Ishikawa (cell line): ENCODE measurements around a stretch of chr3.

GRCh38 chr3:38457411-38458140 lies 3.9 kb downstream of the ACVR2B start:
- RRBS: no CpG with 5 or more reads among the region's 5 CpGs

GRCh38 chr3:38506694-38507673 lies 10.8 kb downstream of the EXOG start:
- RRBS: no CpG with 5 or more reads among the region's 8 CpGs

DNA sequence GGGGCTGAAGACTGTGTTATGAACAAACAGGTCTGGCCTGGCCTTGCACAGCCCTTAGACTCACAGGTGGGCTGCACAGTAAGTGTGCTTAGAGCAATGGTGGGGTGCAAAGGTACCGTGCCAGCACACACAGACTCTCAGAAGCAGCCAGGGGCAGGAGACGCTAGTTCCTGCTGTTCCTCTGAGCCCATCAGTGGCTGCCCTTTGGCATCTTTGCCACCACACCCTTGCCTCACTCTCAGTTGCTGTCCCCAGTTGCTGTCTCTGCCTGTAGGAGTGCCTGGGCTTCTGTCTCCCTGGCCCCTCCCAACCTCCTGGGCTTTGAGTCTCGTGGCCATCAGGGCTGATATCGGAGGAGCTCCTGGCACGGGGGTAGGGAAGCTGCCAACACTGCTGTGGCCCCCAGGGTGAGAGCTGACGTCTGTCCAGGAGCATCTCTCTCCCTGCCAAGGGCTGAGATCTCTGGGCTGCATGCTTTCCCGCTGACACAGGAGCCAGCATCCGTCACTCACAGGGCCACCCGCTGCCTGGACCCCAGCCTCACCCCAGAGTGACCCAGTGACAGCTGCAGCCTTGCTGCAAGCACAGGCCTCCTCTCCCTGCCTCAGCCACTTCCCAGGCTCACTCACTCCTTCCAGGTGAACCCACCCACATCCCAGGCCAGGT lies 47.4 kb downstream of the EXOG start:
- RRBS: no CpG with 5 or more reads among the region's 9 CpGs

- RRBS: no CpG with 5 or more reads among the region's 5 CpGs
Measured at GRCh38 chr3:38614865-38615376, 34.6 kb downstream of the SCN5A start.

GRCh38 chr3:39093674-39094131 lies 13.7 kb downstream of the GORASP1 start:
- RRBS: no CpG with 5 or more reads among the region's 2 CpGs

GRCh38 chr3:39144671-39145615 lies 8.4 kb downstream of the CSRNP1 start:
- RRBS: no CpG with 5 or more reads among the region's 26 CpGs

GRCh38 chr3:39150095-39150872 lies 3.1 kb downstream of the CSRNP1 start:
- RRBS: no CpG with 5 or more reads among the region's 6 CpGs

DNA sequence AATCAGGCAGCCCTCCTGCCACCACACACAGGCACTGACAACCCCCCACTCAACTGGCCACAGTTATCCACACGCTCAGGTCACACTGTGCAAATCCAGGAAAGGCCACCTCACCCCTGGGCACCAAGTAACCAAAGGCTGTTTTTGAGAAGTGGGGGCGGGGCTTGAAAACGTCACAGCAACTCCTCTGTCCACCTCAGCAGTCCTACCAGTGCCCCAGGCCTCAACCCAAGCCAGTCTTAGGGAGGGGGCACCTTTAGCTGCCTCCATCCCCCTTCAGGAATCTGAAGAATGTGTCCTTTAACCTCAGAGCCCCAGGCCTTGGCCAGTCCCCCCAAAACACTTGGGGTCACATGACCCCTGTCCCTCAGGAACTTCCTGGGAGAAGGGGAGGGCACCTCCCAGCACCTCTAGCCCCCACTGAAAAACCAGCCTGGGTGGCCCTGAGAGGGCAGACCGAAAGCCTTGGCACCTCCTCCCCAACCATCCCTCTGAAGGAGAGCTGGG lies 2.0 kb downstream of the CSRNP1 start:
- RRBS: no CpG with 5 or more reads among the region's 4 CpGs

- RRBS: no CpG with 5 or more reads among the region's 2 CpGs
Measured at GRCh38 chr3:39167094-39167716, 13.8 kb upstream of the CSRNP1 start.

DNA sequence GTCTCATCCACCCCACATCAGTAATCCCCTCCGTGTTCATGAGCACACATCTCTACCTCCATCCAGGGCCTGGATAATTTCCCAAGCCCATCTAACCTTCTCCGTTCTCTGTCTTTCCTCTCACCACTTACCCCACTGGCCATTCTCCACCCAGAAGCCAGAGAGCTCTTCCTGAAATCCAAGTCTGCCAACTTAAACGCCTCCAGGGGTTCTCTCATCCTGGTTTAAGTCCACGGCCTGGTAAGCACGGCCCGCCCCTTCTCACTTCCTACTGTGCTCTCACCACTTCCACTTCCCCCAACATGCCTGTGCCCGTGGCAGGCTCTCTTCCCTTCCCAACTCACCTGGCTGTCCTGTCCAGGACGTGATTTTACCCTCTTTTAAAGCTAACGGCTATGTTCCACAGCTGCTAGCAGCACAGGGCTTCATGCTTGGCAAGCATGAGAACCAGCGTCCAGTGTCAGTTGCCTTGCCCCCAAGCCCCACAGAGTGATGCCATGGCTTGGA lies 1.7 kb upstream of the CX3CR1 start:
- RRBS: no CpG with 5 or more reads among the region's 10 CpGs

DNA sequence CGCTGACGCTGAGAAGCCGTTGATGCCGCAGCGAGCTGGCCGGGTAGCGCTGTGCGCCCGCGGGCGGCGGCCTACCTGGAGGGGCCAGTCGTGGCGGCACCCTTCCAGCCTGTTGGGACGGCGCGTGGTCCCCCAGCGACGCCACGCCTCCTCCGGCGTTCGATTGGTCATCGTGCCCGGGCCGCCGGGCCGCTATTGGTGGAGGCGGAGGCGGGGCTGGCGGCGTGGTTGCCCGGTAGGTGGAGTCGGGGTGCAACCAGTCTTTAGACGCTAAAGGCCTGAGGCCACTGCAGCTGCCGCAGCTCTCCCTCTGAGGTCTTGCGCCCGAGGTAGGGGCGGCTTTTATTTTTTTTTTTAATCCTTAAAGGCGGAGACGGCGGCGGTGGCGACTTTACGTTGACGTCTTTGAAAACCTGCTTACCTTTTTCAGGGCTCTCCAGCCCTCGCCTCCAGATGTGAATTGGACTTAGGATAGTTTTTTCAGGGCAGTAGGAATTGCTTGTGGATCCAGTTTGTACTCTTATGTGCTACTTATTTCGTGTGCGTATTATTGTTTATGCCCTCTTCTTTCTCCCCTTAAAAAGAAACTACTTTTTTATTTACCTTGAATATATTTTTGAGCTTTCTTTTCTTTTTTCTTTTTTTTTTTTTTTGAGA lies 1.1 kb downstream of the SLC25A38 start:
- RRBS: 1% methylated on average over 24 of the region's 49 CpGs

DNA sequence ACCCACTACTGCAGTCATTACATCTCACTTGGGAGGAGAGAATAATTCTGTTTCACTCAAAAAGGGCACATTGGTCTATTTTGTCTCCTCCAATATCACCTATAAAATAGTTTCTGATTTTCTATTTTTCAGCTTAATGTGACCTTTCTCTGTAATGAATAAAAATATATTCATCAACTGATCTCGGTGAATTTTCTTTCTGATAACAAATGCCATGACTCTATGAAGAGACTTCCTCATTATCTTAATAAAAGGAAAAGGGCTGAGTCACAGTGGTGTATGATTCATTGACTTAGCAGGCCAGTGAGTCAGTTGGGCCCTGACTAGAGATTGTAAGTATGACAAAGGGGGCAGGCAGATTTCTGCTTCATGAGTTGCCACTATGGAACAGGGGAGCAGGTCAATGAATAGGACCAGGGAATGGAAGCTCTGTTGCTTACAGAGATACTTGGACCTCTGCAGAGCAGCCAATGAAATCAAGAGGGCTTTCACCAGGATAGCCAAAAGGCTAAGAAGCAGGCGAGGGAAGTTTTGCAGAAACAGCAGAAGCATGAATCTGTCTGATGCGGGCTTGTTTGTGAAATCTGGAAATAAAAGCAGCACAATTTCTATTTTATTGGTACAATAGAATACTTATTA lies 170.1 kb upstream of the MYRIP start:
- RRBS: no CpG with 5 or more reads among the region's 3 CpGs

DNA sequence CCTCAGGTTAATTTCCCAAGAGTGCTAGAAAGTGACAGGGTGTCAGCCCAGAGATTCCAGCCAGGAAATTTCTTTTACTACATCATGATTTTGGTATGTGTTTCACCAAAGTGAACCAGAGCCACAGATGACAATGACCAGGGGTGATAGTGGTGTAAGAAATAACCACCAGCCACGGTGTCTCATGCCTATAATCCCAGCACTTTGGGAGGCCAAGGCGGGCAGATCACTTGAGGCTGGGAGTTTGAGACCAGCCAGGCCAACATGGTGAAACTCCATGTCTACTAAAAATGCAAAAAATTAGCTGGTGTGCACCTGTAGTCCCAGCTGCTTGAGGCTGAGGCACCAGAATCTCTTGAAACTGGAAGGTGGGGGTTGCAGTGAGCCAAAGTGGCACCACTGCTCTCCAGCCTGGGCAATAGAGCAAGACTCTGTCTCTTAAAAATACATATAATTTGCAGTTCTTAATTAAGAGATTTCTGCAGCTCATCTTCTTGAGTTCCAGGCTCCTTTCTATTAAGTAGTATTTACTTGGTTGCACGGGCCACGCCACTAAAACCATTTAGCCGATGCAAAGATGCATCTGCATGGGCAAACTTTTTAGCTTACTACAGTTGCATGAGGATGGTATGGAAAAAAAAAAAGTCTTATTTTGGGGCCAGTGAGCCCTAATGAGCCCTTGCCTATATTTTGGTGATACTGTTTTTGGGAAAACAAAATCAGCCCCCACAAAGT lies 3.5 kb downstream of the EIF1B start:
- RRBS: no CpG with 5 or more reads among the region's 5 CpGs

GRCh38 chr3:40785666-40786020 lies 260.9 kb downstream of the ZNF621 start:
- RRBS: no CpG with 5 or more reads among the region's 8 CpGs

- RRBS: no CpG with 5 or more reads among the region's 4 CpGs
Measured at GRCh38 chr3:40800415-40800840, 275.7 kb downstream of the ZNF621 start.

DNA sequence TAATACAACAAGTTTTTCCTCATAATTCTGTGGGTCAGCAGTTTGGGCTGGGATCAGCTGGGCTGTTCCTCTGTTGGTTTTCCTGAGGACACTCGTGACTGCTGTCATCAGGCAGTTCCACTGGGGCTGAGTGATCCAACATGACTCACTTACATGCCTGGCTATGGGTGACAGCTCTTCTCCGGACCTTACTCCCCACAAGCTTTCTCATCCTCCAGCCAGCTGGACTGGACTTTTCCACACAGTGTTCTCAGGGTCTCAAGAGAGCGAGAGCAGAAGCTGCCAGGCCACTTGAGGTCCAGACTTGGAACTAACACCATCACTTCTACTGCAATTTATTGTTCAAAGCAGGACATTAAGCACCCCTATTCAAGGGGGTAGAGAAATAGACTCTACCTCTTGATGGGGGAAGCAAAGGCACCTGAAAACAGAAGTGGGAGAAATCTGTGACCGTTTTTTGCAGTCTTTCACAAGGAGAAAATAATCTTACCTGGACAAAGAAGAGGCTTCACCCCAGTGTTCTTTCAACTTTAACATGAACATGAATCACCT lies 303.6 kb downstream of the ZNF621 start:
- RRBS: no CpG with 5 or more reads among the region's 4 CpGs

GRCh38 chr3:40907705-40909029 lies 291.1 kb upstream of the CTNNB1 start:
- RRBS: no CpG with 5 or more reads among the region's 39 CpGs

DNA sequence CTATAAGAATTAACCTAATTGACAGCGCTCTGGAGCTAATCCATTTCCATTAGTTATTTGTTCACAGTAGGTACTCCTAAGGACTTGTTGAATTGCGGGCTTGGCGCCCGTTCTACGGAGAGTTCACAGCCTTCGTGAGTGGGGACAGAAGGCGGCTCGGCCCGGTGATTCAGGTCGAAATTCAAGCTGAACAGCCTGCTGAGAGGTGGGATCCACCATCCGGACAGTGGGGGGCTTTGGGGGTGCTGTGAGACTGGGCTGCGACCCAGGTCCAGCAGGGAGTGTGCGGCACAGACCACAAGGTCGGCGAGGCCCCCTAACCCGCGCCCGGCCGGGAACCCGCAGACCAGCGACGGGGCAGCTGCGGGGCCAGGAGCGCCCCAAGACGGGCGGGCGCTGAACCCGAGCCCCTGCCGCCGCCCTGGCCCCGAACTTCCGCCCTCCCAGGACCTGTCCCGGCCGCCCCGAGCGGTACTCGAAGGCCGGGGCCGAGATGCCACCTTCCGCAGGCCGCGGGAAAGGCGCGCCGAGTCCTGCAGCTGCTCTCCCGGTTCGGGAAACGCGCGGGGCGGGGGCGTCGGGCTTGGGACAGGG lies 631 bp upstream of the CTNNB1 start:
- RRBS: 3% methylated on average over 32 of the region's 53 CpGs

GRCh38 chr3:41393344-41394145 lies 194.2 kb downstream of the CTNNB1 start:
- RRBS: no CpG with 5 or more reads among the region's 4 CpGs

DNA sequence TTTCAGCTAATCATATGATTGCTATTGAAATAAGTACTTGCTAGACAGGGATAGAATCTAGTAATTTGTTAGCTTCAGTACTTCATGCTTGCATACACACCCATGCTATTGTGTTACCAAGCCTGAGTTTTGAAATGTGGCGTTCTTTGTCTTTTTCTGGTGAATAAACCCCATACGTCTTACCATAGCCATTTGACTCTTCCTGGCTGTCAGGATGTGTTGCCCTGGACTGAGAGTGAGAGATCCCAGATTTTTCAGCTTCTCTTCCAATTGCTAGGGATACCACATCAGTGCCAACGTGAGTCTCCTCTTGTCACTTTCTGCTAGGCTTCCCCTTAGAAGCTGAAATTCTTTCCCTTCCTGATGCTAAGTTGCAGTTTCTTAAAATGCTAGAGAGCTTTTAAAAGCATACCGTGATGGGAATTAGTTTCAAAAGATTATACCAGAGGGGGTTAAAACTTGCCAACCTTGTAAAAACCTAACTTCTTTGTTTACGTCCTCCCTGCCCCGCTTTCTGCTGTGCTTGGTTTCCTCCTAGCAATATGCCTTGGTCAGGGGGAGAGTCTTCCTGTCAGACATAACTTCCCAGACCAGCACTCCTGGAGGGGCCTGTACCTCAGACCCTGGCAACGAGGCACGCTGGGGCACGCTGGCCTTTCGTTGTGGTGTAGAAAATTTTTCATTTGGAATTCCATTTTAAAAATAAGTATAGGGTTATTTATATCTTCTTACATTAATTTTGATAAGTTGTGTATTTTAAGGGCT lies 62.9 kb upstream of the ULK4 start:
- RRBS: no CpG with 5 or more reads among the region's 10 CpGs